ENCODE results near the genes SH3BP2 and MSANTD1.

DNA sequence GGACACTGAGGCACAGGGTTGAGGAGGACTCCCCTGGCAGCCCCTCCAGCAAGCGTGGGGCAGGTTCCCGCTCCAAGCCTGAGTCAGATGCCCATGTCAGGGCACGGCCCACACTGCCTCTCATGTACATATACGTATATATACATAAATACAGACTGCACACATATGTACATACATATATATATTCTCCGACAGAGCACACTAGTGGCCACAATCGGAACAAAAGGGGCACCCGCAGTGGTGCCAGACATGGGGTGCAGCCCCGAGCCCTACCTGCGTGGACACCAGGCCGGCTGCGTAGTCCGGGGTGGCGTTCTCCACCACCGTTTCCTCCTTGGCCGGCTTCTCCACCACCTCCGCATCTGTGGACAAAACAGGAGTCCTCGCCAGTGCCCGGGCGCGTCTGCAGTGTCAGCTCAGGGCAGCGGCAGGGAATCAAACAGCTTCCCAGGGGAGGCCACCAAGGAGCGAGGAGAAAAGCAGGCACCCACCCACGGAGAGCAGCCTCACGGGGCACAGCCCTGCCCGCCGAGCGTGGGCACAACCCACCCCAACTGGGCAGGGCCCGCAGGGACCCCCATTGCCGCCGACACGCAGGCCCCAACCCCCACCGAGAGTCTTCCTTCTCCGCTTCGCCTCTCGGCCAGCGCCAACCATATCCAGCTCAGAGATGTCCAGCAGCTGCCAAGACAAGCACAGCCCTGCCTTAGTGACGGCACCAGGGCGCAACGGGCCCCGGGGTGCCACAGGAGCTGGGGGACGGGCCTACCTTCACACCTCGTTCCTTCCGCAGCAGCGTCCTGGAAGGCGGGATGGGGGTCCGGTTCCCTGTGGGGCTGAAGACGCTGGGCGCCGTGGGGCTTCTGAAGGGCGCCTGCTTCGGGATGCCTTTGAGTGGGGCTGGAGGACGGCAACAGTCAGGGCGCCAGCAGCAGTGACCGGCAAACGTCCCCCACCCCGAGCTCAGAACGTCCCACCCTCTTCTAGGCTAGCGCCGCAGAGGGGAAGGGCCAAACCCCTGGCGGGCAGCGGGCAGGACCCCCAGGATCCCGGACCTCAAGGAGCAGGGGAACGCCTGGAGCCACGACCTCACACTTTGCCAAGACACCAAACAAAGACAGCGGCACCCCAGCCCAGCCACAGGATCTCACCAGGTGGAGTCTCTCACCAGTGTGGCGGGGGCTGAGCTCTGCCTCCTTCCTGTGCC, 22.9 kb downstream of the NELFA start:
- PRO-cap, result no peak
- CAGE, long polyA plus RNA, result no peak

- PRO-cap, result no peak
- CAGE, long polyA plus RNA, result no peak
Observed at GRCh38 chr4:2296431-2297338, 34.8 kb upstream of the MXD4 start.

DNA sequence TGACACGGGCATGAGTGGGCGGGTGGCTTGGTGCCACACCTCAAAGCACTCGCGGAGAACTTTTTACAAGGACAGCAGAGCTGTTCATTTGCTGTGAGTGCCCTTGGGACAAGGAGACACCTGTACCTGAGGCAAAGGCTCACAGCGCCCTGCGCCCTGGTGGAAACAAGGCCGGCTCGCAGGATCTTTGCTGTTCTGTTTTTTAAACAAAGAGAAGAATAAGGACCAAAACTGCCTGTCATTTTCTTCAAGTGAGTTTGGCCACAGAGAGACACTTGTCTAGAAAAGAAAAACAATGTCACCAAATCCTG, 71.7 kb upstream of the MXD4 start:
- PRO-cap, result no peak
- CAGE, long polyA plus RNA, result no peak

- PRO-cap, result bidirectional peak, plus-strand start at chr4:2498206, minus-strand start at chr4:2498041
- CAGE, long polyA plus RNA, result no peak
Observed at GRCh38 chr4:2497892-2498264, 29.0 kb downstream of the RNF4 start.

DNA sequence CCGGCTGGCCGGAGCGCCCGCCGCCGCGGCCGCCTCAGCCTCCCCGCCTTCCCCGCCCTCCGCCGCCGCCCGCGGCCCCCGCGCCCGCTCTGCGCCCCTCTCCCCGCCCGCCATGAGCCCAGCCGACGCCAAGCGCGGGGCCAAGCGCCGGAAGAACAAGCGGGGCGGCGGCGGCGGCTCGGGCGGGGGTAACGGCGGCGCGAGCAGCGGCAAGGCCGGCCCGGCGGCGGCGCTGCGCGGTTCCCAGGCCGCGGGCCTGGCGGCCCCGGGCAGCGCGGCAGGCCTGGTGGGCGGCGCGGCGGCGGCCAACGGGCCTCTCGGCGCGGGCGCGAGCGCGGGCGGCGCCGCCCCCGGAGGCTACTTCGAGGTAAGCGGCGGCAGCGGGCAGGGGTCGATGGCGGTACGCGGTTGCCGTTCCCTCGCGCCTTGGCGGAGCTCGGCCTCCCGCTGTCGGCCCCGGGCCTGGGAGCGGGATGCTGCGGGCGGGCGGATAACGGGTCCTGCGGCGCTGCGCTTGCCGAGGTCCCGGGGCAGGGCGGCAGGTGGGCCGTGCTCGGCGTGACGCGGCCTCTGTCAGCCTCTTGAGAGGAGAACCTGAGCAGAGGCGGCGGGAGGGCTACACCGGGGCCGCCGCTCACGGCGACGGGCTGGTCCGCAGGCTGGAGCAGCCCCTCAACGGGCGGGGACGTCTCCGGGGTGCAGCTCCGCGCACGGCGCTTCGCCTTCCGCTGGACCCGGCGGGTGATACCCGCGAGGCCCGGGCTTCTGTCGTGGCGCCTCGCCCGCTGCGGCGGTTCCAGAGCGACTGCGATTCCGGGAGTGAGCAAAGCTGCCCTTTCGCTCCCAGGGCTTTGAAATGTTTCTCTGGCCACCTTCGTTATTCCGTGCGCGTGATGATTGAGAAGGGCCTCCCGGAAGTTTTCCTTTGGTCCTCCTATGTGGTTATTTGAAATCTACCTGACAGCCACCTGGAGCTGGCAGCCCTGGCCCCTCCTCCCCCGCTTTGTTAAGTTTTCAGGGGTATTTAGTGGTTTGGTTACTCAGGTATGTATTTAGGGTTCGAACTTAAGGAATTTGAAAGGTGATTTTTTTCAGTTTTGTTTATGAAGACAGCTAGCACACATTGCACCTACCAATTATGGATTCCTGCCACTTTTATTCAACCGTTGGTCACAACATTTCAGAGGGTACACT, 754 bp downstream of the FAM193A start:
- PRO-cap, result bidirectional peak, plus-strand start at position 360 of the sequence, minus-strand start at position 281 of the sequence; bidirectional peak, plus-strand start at position 619 of the sequence, minus-strand start at position 464 of the sequence; unidirectional peak, minus-strand start at position 809 of the sequence
- CAGE, long polyA plus RNA, result no peak

DNA sequence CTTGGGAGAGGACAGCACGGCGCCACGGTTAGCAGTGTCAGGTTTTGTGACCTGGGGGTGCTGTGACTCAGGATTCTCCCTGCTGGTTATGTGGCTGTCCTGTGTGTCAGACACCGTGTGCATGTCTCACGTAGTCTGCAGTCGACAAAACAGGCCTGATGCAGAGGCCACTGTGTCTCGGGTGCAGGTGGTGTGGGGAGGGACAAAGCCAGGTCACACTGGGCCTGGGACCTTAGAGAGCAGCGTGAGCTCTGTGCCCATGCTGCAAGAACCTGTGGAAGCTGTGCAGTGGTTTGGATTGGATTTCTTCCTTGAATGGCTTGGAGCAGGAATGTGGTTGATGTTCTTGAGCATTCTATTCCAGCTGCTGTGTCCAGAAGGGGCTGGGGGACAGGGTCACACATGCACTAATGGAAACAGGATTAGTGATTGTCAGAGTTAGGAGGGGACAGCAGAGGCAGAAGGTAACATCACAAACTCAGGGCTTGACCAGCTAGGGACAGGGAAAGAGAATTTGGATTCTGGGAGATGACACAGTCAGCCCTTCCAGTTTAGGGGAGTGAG, 33.9 kb downstream of the TNIP2 start:
- PRO-cap, result no peak
- CAGE, long polyA plus RNA, result no peak

DNA sequence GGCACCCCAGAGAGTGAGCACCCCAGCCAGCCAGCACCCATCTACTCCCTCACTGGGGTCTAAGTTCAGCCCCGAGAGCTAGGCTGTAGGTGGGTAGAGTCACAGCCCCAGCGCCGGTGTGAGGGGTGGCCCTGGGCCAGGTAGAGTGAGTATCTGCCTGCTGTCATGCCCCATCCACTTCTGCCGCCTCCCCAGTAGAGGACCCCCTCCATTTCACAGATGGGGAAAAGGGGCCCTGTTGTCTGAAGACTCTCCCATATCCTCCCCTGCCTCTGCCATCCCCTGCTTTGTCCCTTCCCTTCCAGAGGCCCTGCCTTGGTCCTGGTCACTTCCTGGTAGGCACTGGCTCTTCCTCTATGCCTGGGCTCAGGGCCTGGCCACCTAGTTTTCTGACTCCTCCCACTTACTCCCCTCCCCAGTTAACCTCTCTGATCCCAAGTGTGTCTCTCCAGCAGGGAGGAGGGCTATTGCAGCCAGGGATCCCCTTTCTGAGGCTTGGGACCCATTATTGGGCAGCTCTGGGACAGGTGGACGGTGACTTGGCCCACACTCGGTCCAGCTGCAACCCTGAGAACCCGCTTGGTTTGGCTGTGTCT, 1.5 kb upstream of the SH3BP2 start:
- PRO-cap, result no peak
- CAGE, long polyA plus RNA, result no peak

GRCh38 chr4:2792658-2793292, at the start of gene SH3BP2:
SH3BP2 (plus strand) TSS chr4:2793085.
- PRO-cap, result unidirectional peak, plus-strand start at chr4:2793085
- CAGE, long polyA plus RNA, result start-site peak on the plus strand at chr4:2793062-2793095, 56 and 58 reads in 2 replicates

DNA sequence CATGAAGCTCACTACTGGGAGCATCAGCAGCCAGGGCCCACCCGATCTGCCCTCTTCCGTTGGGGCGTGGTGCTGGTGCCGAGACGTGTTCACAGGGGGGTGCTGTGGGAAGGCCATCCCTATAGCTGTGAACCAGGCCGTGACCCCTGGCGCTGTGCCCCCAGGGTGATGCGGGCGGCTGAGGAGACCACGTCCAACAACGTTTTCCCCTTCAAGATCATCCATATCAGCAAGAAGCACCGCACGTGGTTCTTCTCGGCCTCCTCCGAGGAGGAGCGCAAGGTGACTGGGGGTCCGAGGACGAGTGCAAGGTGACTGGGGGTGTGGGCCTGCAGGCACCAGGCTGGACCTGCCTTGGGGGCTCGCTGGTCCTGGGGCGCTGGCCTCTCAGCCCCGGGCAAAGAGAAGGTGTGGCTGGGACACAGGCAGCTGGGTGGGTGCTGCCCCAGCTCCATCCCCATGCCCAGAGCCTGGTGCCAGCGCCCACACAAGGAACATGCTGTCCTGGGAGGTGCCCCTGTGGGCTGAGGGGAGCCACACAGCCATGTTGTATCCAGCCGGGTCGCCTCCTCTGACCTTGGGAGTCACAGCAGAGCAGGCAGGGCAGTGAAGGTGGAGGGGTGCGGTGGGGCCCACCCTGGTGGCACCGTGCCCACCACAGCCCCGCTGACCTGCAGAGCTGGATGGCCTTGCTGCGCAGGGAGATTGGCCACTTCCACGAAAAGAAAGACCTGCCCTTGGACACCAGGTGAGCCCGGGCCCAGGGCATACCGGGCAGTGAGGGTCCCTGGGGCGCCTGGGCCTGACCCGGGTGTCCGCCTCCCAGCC, 19.0 kb upstream of the ADD1 start:
- PRO-cap, result no peak
- CAGE, long polyA plus RNA, result no peak

GRCh38 chr4:2869718-2870491, 26.3 kb downstream of the ADD1 start:
- PRO-cap, result no peak
- CAGE, long polyA plus RNA, result no peak

GRCh38 chr4:2884406-2884937, 40.8 kb downstream of the ADD1 start:
- PRO-cap, result no peak
- CAGE, long polyA plus RNA, result no peak

DNA sequence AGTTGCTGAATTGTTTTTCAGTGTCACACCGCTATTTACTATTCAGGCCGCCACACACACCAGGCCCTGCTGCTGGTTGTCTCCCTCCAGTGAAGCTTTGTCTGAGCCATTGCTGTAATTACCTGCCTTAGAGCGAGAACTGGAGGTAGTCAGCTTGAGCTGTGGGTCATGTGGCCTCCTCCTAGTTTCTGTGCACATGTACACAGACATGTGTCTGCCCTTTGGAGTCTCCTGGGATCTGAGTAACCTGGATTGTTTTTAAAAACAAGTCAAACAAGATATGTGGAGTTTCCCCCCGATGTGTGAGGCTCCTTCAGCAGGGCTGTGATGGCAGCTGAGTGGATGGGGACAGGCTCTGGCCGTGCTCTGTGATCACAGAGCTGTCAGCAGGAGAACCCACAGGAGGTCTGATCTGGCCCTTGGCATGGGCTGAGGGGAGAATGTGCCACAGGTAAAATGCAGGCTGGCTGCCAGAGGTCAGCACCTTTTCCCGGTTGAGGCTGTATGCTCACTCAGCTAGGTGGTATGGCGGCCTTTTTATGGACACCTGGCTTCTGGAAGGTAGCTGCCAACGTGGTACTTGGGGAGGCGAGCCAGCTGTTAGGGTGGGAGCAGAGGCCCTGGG, 9.8 kb downstream of the MFSD10 start:
- PRO-cap, result no peak
- CAGE, long polyA plus RNA, result no peak

- PRO-cap, result no peak
- CAGE, long polyA plus RNA, result no peak
Observed at GRCh38 chr4:2928002-2929290, 6.2 kb downstream of the MFSD10 start.

DNA sequence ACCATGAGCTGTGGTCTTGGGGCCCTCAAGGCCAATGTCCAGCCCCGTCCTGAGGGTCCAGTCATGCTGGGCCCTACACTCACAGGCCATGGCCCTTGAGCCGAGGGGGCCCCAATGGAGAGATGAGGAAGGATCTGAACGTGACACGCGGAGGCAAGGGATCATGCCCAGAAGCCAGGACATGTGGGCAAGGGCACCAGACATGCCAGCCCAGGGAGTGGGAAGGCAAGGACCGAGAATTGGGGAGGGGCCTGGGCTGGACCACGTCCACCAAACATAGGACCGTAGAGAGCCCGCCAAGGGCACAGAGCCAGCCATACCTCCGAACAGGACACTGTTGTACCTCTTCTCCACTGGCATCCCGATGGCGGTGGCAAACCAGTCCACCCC, 1.4 kb downstream of the MFSD10 start:
- PRO-cap, result no peak
- CAGE, long polyA plus RNA, result no peak

DNA sequence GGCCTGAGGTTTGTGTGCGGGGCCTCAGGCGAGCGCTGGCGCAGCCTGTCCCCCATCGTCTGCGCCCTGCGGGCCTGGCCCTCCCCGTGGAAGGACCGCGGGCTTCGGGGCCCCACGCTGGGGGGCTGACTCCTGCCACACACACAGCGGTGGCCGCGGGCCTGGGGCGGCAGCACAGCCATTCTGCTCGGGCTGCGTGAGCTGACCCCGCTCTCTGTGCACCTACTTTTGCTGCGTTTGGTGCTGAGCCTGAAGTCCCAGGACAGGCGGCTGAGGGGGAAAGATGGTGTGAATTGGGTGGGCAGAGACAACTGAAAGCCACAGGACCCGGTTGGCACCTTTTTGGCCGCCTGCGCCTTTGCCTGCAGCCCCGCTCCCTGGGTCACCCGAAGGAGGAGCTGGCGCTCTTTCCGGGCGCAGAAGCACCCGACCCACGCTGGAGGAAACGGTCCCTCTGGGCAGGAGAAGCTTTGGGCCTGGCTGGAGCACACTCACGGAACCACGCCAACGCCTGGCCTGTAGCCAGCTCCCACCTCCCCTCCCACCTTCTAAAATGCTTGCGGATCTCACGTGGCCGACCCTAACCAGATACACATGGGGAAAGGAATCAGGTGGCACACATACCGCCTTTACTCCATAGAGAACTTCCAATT, 580 bp upstream of the MFSD10 start:
- PRO-cap, result no peak
- CAGE, long polyA plus RNA, result no peak

DNA sequence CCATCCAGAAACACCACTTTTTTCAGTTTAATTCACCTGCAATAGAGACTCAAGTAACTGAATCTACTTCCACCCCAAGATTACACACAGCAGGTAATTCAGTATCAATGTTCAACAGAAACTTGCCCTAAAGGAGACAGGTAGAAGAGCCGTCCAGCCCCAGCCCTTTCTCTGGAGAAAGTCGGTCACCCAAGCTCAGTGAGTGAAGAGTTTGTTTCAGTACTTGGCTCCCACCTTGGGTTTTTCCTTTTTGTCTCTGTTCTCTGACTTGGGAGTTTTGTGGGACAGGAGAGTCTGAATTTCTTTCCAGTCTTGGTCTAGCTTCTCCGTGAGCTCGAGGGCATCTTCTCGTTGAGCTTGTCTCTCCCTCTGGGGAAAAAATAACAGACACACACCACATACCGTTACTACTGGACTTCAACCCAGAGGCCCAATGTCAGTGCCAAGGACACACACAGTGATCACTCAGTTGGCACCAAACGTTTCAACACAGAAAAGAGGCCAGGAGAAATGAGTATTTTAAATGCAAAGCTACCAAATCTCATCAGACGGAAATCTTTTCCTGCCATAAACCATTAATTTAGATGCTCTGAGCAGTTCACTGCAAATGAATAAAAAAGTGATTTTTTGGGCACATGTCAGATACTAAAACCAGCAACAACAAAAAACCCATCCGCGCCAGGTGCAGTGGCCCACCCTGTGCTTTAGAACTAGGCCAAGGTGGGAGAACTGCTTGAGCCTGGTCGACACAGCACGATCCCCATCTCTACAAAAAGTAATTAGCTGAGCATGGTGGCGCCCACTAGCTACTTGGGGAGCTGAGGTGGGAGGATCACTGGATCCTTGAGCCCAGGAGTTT, 9.7 kb downstream of the NOP14 start:
- PRO-cap, result no peak
- CAGE, long polyA plus RNA, result no peak

- PRO-cap, result no peak
- CAGE, long polyA plus RNA, result no peak
Observed at GRCh38 chr4:3082609-3083025, 8.1 kb downstream of the HTT start.

- PRO-cap, result no peak
- CAGE, long polyA plus RNA, result no peak
Observed at GRCh38 chr4:3248968-3249371, at the start of gene MSANTD1. MSANTD1 (plus strand) TSS chr4:3249159.

GRCh38 chr4:3291956-3292940, 573 bp upstream of the RGS12 start:
- PRO-cap, result bidirectional peak, plus-strand start at chr4:3293102, minus-strand start at chr4:3292837
- CAGE, long polyA plus RNA, result no peak

- PRO-cap, result no peak
- CAGE, long polyA plus RNA, result no peak
Observed at GRCh38 chr4:3303273-3303463, 10.3 kb downstream of the RGS12 start.

All from B cell (primary cell).